Mesenteric fat pad (tissue), 1 donor: ENCODE data around the genes KAT7 and TMEM92.

DNA sequence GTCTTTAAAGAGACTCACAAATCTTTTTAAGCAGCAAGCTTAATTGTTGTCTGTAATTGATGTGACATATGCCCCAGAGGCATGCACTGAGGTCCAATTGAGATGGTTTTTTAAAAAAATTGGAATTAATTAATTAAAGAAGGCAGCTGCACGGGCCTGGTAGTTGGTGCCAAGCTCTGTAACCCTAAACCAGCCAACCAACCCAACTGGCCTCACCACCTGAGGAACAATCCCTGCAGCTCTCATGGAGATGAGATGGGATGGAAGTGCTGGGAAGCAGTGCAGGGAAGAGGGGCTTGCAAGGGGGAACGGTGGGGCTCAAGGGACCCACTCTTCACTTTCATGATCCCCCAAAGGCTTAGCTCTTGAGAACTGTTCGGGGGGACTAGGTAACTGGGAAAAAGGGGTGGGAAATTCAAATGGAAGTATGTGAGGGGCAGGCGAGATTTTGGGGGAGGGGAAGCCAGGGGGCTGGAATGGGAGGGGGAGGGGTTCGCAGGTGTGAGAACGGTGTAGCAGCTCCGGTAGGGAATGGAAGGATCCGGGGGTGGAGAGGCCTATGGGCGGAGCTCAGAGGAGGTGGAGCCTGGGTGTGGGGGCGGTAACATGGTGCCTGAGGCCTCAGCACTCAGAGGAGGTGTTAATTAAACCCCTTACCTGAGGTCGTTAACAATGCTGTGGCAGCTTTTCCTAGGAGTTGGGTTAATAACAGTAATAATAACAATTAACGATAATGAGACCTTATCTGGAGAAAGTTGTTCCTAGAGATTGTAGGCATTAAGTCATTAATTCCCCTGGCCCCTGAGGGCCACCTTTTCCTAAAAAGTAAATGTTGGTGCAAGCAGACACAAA is 9.3 kb upstream of the ZNF652 start:
- PRO-cap: no peak

- PRO-cap: no peak
These were observed 25.5 kb upstream of the ZNF652 start for GRCh38 chr17:49387513-49388085.

DNA sequence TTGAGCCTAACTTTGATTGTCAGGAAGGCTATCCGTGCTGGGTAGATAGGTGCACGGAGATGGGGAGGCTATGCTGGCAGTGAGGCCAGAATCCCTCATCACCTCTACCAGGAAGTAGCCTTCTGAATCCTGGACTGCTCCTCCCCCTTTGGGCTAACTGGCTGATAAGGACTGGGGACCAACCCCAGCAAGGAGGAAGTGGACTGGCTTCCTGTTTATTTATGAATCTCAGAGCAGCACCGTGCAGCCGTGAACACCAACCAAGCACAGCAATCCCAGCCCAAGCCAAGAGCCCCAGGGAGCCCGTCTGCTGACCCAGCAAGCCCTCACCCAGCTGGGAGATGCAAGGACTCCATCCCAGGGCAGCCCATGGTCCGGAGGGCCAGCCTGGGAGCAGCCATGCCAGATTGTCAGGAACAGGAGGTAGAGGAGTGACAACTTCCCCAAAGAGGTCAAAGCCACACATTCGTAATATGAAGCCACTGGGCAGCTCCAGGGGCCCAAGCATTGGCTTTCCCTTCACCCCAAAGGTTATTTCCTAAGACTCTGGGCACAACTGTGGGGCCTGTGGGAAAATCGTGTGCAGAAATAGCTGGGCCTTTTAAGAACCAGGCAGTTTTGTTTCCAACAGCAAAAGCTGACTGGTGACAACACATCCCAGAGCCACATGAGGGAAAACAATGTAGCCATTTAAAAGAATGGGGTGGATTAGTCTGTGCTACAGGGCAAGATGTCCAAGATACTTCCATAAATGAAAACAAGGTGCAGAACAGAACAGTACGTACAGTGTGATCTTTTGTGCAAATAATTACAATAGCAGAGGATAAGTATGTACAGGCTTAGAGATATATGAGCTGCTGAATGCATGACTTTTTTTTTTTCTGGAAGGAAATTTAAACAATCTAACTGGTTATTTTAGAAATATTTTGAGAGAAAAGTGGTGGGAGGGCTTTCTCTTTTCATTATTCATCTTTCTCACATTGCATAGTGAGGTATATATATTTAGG is 23.9 kb downstream of the PHB1 start:
- PRO-cap: no peak

- PRO-cap: no peak
These were observed 10.1 kb upstream of the PHB1 start for GRCh38 chr17:49424658-49425214.

GRCh38 chr17:49574430-49574959 is 1.2 kb upstream of the NXPH3 start:
- PRO-cap: no peak

DNA sequence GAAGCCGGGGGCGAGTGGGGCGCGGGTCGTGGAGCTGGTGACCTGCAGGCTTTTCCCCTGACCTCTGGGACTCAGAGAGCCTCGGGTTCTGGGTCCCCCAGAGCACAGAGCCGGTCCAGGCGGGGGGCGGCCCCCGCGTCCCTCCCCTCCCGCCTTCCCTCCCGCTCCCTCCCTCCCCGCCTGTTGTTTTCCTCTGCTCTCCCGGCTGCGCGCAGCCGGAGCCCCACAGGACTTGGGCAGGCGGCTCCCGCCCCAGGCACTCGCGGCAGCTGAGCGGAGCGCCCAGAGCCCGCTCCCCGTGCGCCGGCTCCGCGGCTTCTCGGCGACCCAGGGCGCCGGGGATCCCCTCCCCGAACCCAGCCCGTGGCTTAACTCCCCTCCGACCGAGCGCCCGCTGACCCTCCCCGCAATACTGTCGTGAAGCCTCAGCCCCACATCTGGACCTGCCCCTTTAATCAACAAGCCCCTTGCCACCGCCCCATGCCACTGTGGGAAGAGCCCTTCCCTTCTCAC is 975 bp downstream of the NXPH3 start:
- PRO-cap: no peak

- PRO-cap: no peak
These were observed 1.9 kb downstream of the NXPH3 start for GRCh38 chr17:49577576-49578006.

GRCh38 chr17:49787796-49788342 is 612 bp upstream of the KAT7 start:
- PRO-cap: no peak

DNA sequence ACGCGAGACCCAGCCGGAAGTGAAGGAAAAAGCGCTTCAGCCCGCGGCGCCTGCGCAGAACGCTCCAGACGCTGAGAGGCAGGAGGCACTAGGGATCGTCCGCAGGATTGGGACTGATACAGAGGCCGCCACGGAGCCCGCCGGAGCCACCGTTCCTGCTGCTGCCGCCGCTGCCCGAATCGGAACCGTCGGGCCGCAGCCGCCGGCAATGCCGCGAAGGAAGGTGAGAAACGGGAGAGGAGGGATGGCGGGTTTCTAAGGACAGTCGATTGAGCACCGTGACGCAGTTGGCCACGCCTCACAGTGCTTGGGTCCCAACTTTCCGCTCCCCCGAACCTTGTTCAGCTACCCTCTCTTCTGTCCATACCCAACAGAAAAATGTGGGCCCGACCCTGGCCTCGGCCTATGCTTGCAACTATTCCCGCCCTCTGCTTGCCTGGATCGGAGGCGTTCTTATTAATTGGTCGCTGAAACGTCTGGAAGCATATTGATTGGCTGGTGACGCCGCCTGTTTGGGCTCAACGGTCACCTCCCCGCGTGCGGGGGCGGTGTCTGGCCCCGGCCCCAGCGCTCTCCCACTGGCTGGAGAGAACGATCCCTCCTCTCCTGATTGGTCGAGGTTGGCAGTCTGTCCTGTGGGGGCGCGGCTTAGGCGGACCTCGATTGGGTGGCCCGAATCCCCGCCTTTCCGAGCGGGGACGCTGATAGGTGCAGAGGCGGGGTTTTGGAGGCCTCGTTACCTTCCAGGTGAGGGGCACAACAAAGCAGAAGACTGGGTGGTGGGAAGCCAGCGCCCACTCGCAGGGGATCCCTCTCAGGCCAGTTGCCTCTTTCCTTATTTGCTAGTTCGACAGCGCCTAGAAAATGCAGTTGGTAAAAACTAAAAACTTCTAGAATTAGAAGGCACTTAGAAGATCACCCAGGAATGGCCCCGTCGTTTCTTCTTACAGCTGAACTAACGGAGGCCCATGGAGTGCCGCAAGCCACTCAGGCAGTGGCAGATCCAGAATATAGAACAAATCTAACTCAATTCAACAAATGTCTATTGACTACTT is at the start of gene KAT7:
TSS of gene KAT7 (plus strand) at position 55 of the 1,055 bp plus-strand sequence.
- PRO-cap: bidirectional peak, plus-strand start at position 67 of the sequence, minus-strand start outside the sequence; unidirectional peak, minus-strand start at position 430 of the sequence

DNA sequence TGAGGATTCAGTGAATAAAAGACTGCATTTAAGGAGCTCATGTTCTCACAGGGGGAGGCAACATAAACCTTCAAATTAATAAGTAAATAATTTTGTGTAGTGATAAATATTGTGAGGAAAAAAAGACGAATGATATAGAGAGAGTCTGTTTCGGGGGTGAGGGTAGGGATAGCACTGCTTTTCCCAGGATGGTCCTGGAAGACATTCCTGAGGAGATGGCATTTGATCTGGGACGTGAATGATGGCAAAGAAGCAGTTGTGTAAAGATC is 18.6 kb downstream of the KAT7 start:
- PRO-cap: no peak

- PRO-cap: no peak
These were observed 18.2 kb upstream of the ITGA3 start for GRCh38 chr17:50037634-50038092.

DNA sequence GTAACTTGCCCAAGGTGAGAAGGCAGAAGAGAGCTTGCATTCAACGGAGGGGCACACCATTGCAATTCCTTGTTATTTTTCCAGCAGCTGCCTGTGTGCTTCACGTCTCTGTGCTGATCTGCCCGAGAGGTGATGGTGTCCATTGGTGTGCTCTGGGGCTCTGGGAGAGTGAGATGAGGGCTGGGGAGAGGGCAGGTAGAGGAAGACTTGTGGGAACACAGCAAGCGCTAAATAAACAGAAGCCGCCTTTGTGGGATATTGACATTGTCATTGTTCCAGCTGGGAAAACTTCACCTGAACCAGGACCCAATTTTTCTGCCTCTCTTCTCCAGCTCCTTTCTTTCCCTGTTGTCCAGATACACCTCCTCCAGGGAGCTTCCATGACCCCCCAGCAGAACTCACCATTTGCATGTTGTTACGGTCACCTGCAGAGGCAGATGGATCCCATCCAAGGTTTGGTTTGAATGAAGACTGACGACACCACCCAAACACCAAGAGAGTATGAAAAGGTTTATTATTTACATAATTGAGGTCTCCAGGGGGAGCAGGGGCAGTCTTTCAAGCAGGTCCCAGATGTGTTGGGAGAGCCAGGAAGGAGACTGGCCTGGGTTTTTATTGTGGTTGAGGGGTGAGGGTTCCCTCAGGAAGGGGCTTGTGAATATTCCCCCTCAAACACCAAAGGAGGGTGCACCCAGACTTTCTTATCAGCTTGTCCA is 3.6 kb upstream of the ITGA3 start:
- PRO-cap: no peak

GRCh38 chr17:50059775-50060269 is 3.9 kb downstream of the ITGA3 start:
- PRO-cap: no peak

GRCh38 chr17:50078784-50079437 is 16.2 kb upstream of the PDK2 start:
- PRO-cap: no peak

- PRO-cap: no peak
These were observed 4.2 kb upstream of the SAMD14 start for GRCh38 chr17:50133863-50134938.

GRCh38 chr17:50149011-50149683 is 1.3 kb downstream of the PPP1R9B start:
- PRO-cap: no peak

- PRO-cap: no peak
These were observed 16.1 kb downstream of the COL1A1 start for GRCh38 chr17:50185196-50185873.

- PRO-cap: no peak
These were observed 15.3 kb upstream of the TMEM92 start for GRCh38 chr17:50258995-50259325.

- PRO-cap: no peak
These were observed at the start of gene TMEM92 for GRCh38 chr17:50274227-50275010. Gene TMEM92, plus strand, starts transcription at chr17:50274466.

GRCh38 chr17:50477989-50478619 is 556 bp upstream of the RSAD1 start:
- PRO-cap: no peak